Measurements from ENCODE around the genes KYAT1 and CRAT.

GRCh38 chr9:128691324-128692205 is 2.5 kb downstream of the SET start:
- PRO-cap, 2 experiments, result no peak in any of the 2 experiments

DNA sequence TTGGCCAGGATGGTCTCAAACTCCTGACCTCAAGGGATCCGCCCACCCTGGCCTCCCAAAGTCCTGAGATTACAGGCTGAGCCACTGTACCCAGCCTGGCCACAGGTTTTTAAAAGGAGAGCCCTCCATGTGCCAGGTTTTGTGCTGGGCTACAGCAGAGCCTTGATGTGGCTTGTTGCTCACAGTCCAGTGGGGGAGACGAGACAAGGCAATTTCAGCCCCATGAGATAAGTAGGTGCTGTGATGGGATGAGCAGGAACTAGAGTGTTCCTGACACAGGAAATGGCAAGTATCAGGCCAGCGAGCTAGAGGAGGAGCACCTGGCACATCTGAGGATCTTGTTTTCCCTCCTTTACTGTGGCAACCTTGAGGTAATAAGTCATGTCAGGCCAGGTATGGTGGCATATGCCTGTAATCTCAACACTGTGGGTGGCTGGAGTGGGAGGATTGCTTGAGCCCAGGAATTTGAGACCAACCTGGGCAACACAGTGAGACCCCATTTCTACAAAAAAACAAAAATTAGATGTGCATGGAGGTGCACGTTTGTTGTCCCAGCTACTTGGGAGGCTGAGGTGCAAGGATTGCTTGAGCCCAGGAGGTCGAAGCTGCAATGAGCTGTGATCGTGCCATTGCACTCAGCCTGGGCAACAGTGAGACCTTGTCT is 3.8 kb upstream of the ZDHHC12 start:
- PRO-cap, 2 experiments, result no peak in any of the 2 experiments

- PRO-cap, 2 experiments, result no peak in any of the 2 experiments
Observed at GRCh38 chr9:128770800-128771041, 1.0 kb downstream of the ZER1 start.

GRCh38 chr9:128881786-128882244 is at the start of gene KYAT1:
Gene KYAT1, minus strand, starts transcription at chr9:128881950.
- PRO-cap, 2 experiments, result peak in 2 of 2 experiments; most common plus-strand start chr9:128882182 (in 2); most common minus-strand start chr9:128882063 (in 2)

DNA sequence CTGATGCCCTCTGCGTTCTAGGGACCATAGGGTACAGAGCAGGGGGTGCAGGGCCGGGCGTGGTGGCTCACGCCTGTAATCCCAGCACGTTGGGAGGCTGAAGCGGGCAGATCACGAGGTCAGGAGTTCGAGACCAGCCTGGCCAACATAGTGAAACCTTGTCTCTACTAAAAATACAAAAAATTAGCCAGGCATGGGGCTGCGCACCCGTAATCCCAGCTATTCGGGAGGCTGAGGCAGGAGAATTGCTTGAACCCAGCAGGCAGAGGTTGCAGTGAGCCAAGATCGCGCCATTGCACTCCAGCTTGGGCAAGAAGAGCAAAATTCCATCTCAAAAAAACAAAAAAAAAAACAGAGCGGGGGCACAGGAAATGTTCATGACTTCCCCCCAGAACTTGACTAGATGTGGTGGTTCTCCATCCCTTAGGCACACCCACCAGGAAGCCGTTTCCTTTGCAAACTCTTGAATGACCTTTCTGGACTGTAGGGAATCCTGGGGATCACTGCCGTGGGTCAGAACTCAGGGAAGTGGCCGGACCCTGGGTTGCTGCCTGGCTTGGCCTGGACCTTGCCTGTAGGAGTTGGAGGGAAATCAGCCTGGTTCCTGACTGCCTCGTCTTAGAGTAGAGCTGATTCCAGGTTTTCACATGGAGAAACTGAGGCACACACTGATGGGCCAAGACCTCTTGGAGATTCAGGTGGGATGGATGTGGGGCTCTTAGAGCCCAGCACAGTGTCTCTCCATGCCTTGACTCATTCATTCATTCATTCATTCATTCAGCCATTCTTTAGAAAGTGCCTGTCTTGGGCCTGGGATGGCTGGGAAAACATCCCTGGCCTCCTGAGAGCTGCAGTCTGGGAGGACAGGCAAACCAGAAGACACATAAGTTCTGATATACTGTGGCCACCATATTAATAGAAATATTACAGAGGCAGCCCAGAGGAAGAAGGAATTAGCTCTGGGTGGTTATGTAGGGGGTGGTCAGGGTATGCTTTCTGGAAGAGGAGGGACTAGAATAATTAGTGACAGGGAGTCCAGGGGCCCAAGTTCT is 2.0 kb downstream of the LRRC8A start:
- PRO-cap, 2 experiments, result peak in 2 of 2 experiments; most common plus-strand start position 342 of the sequence (in 2)

DNA sequence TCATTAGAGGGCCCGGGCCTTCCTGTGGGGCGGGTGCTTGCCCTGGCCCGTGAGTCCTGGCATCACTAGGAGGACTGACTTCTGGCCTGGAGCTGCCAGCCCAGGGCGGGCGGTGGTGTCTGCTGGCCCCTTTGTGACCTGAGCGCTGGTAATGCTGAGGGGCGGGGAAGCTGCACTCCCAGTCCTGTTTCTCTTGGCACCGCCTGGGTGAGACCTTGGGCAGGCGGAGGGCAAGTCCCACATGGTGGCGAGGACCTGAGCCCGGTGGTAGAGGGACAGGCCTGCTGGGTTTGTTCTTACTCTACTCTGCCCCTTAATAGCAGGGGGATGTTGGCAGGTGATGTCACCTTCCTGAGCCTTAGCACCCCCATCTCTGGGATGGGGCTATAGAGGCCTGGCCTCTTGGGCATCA is 18.0 kb upstream of the PHYHD1 start:
- PRO-cap, 2 experiments, result no peak in any of the 2 experiments

GRCh38 chr9:128908291-128909176 is 12.2 kb upstream of the PHYHD1 start:
- PRO-cap, 2 experiments, result no peak in any of the 2 experiments

DNA sequence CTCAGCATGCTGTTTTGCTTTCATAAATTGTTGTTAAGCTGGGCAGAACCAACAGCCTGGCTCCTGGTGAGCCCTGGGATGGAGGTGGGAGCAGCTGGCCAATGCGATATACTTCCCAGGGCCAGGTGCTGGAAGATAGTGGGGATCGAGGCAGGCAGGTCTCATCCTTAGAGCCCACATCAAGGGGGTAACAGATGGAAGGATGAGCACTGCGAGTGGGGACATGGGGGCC is 5.2 kb upstream of the PHYHD1 start:
- PRO-cap, 2 experiments, result no peak in any of the 2 experiments

DNA sequence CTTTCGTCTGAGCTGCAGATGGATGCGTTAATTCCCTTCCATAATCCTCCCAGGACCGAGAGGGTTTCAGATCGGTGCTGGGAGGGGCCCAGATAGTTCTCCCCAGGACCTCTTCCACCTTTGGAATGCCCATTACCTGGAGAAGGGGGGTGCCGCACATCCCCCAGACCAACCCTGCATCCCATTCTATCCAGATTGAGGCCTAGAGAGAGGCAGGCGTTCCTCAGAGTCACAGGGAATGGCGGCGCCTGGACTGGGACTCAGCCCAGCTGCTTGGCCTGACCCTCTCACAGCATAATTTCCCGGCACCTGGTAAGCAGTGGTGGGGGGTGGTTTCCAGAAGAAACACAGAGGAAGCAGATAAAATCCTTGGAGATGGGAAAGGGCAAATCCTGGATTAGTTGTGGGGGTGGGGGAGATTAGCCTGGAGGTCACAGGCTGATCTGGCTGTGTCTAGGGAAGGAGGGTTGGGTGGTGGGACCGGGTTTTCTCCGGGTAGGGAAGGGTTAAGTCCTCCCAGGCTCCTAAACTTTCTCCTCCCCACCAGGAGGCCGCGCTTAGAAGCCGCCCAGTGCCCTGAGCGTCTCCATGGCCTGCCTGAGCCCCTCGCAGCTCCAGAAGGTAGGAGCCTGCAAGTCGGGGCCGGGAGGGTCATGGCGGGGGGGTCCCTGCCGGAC is 1.1 kb downstream of the PHYHD1 start:
- PRO-cap, 2 experiments, result no peak in any of the 2 experiments

- PRO-cap, 2 experiments, result no peak in any of the 2 experiments
Observed at GRCh38 chr9:128987849-128988236, 40.3 kb downstream of the SH3GLB2 start.

DNA sequence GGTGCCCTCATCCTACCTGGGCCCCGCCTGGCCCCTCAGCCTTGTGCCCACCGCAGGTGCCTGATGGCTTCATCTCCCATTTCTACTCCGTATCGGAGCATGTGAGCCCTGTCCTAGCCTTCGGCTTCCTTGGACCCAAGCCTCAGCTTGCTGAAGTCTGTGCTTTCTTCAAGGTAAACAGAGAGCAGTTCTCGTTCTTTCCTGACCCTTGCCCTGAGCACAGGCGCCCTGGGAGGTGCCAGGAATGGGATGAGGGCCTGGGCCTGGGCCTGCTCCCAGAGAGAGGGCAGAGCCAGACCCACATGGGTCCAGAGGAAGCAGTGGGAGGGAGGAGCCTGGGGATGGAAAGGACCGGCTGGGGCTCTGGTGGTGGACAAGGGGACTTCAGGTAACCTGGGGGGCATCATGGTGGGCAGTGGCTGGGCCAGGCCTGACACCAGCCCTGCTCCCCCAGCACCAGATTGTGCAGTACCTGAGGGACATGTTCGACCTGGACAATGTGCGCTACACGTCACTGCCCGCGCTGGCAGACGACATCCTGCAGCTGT is 11.0 kb upstream of the DOLPP1 start:
- PRO-cap, 2 experiments, result peak in 2 of 2 experiments; most common plus-strand start position 278 of the sequence (in 1); most common minus-strand start position 131 of the sequence (in 2)

DNA sequence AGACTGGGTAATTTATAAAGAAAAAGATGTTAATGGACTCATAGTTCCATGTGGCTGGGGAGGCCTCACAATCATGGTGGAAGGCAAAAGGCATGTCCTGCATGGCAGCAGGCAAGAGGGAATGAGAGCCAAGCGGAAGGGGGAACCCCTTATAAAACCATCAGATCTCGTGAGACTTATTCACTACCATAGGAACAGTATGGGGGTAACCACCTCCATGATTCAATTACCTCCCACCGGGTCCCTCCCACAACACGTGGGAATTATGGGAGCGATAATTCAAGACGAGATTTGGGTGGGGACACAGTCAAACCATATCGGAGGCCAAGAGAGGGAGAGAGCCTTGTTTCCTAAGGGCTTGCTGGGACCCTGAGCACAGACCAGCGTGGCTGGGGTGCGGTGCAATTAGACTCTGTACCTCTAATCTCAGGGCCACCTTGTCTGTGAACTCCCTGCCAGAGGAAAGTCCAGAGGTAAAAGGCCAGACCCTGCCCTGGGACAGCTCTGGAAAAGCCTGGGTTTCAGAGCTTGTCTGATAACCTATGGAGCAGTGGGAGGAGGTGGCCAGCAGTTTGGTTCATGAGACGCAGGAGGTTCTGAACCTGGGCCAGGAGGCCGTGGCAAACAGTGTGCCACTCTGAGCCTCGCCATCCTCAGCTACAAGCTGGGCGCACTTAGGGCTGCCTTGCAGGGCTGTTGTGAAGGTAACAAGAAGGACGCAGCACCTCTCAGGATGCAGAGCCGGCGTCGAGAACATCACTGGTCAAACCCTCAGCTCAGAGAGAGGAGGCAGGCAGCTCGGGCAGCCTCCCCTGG is 5.0 kb upstream of the DOLPP1 start:
- PRO-cap, 2 experiments, result peak in 2 of 2 experiments; most common plus-strand start position 567 of the sequence (in 2); most common minus-strand start position 387 of the sequence (in 1)

DNA sequence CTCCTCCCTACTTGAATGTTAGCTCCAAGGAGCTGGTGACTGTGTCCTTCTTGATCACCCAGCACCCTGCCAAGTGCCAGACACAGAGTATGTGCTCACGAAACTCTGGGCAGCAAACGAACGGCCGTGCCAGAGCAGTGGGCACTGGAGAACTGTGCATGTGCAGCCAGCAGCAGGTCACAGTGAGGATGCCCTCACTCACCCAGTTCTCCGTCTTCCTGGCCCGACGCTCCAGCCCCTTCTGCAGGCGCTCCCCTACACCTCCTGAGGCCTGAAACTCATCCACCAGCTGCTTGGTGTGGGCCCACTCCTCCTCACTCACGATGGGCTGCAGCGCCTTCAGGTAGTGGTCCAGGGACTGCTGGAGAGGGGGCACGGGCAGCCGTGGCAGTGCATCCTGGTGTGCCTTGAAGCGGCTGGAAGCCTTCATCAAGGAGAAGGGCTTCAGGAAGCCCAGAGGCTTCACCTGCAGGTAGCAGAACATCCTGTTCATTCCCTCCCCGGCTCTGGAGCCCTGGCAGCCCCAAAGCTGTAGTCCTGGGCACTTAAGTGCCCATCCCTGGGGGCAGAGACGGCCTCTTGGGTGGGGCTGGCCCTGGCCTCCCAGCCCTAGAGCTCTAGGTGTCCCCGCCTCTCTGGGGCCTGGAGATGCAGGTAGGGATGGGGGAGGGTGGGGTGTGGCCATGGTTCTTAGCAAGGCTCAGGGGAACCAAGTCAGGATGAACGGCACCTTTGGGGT is 2.8 kb downstream of the CRAT start:
- PRO-cap, 2 experiments, result no peak in any of the 2 experiments

DNA sequence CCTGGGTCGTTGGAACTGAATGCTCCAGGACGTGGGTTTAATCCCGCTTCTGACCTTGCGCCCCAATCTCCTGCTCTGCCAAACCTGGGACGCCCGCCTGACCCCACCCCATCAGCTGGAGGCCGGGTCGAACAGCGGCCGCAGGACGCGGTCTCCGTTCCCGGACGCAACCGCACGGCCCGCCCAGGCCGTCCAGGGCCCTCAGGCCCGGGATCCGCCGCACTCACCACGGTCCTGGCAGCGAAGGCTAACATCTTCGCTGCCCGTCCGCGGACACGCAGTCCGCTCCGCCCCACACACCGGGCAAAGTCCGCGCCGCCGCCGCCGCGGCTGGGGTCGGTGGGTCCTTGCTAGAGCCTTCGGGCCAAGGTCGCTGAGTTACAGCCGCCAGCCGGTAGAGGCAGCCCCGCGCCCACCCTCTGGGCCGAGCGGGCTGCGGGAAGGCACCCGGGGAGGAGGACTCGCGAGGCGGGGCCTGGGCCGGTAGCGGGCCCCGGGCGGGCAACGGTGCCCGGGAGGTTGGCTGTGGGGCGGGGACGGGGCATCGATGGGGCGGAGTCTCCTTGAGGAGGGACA is at the start of gene CRAT:
Gene CRAT (minus strand): TSS at position 538 of the 576 bp plus-strand sequence.
- PRO-cap, 2 experiments, result peak in 2 of 2 experiments; most common minus-strand start position 536 of the sequence (in 2)

DNA sequence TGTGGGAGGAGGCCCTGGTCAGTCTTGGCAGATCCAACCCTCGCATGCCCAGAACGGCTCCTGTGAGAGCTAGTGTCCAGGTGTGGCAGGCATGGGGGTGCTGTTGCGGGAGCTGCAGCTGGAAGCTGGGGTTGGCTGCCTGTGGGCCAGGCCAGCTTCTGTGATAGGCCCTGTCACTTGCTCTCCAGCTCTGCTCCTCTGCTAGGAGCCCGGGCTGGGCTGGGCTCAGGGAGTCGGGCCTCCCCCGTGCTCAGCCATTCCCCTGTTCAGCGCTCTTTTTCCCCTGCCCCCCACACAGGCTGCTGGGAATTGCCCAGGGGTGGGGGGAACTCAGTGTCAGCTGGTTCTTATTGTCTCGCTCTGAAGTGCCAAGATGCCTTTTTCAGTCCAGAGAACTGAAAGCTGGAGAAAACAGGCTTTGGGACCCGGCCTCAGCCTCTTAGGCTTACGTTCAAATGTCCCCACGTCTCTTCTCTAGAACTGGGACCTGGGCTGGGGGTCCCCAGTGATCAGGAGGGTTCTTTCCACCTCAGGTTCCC is 31.4 kb downstream of the IER5L start:
- PRO-cap, 2 experiments, result no peak in any of the 2 experiments

- PRO-cap, 2 experiments, result no peak in any of the 2 experiments
Observed at GRCh38 chr9:129147332-129147760, 30.7 kb downstream of the IER5L start.

DNA sequence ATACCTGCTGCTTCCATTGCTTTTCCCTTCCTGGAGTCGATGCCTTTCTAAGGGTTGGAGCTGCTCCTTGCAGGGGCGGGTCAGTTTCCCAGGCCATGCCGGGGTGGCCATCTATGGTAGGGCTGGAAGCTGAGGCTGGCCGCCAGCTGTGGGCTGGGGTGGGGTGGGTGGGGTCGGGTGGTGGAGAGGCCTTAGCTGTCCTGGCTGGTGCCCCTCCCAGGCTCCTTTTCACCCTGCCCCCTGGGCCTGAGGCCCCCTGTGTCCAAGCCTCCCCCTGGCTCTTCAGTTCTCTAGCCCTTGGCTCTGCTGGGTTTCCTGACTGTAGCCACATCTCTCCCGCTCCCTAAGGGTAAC is 30.3 kb downstream of the IER5L start:
- PRO-cap, 2 experiments, result no peak in any of the 2 experiments

GRCh38 chr9:129178383-129178867 is 364 bp upstream of the IER5L start:
- PRO-cap, 2 experiments, result peak in 2 of 2 experiments; most common plus-strand start chr9:129178423 (in 1)

- PRO-cap, 2 experiments, result no peak in any of the 2 experiments
Observed at GRCh38 chr9:129183941-129184412, 5.9 kb upstream of the IER5L start.

DNA sequence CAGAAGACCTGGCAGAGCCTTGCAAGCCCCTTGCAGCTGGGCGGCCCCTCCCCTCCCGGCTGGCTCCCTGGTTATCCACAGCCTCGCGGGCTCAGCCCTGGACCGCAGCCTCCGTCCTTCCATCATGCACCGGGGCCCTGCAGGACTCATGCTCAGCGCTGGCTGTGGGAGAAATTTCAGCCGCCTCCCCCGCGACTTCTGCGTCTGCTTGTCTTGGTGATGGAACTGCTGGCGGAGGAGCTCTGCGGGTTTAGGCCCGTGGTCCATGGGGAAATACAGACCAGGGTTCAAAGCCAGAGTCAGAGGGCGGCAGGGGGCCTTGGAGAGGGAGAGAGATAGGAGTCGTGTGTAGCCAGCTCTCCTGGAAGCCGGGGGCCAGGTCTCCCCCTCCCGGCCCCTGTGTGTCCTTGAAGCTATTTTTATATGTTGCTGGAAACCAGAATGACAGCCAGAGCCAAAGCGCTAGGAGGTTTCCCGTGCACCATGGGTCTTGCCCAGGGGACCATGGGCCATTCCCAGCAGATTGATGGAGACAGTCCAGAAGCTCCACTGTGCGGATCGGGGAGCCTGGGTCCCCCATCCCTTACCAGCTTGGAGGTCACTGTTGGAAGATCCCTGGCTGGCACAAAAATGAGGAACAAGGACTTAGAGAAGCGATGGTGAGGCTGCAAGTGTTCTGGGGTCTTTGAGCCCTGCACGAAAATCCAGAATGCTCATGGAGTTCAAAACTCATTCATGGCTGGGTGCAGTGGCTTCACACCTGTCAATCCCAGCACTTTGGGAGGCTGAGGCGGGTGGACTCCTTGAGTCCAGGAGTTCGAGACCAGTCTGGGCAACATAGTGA is 76.1 kb upstream of the IER5L start:
- PRO-cap, 2 experiments, result no peak in any of the 2 experiments